Anterior vena cava (tissue), 1 donor: ENCODE measurements around the genes UNC80 and BARD1.

DNA sequence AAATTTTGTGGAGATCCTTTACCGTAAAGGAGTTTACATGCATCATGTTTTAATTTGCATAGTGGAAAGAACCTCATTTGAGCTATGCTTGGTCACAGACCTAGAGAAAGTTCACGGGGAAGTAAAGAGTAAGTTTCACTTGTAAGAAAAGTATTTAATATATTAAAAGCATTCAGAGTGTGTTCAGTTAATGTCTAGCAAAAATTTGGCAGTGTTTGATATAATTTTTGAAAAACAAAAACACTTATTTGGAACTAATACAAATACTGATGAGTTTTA lies 45.3 kb downstream of the PIKFYVE start:
- PRO-cap: no peak

GRCh38 chr2:208352999-208353527 lies 53.5 kb upstream of the PTH2R start:
- PRO-cap: no peak

DNA sequence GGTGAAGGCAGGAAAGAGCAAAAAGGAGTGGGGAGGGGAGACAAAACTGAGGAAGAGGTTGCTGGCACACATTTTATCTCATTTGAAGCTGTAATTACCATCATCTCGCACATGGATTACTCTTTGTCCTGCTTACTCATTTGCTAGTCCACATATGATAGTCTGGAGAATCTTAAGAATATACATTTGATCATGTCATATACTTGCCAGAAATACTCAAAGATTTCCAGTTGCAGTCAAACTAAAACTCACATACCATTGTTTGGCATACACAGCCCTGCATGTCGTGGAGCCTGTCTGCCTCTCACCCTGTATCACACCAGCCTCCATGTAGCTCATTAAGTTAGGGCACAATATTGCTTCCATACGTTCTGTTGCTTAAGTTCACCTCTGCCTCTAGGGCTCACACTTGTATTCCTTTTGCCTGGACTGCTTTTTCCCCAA lies 82.9 kb downstream of the PTH2R start:
- PRO-cap: no peak

GRCh38 chr2:209301390-209301984 lies 122.4 kb upstream of the MAP2 start:
- PRO-cap: no peak

DNA sequence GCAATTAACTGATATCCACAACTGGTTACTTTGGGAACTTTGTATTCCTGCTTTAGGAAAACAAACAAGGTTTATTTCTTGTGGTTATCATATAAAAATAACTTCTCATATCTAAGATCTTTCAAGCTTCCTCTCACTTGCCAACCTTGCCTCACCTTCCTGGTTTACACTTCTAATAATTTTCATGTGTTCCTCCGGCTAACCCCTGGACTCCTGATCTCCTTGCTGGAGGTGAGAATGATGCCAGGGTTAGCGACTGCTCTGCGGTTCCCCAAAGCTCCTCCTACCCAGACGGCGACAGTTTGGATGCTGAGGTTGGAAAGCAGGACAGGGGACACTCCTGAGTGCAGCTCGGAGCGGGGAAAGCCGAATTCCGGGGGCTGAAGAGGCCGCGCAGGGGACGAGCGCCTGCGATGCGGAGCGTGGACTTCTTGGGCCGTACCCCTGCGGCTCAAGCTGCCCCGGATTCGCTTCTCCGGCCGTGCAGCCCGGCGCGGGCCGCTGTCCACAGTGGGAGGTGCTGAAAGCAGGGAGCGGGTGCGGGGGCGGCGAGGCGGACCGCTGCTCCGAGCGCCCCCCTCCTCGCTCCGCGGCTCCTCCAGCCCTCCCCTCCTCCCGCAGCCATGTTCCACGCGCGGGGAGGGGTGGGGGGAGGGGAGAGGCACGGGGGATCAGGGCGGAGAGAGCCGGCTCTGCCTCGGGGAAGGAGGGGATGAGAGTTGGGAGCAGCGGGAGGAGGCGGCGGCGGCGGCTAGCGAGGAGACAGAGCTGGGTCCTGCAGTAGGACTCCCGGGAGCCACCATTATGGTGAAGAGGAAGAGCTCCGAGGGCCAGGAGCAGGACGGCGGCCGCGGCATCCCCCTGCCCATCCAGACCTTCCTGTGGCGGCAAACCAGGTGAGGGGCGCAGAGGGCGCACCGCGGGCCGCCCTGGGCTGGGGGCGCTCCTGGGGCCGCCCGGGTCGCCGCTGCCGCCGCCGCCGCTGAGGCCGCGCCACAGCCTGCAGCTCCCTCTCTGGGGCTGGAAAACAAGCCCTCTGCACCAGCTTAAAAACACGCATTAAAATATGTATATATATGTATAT lies at the start of gene UNC80:
Gene UNC80, plus strand, starts transcription at position 564 of the 1,084 bp plus-strand sequence.
- PRO-cap: no peak

GRCh38 chr2:209772353-209772740 lies 715 bp downstream of the UNC80 start:
- PRO-cap: no peak

- PRO-cap: no peak
These were observed 15.1 kb upstream of the CPS1 start for GRCh38 chr2:210541176-210541879.

DNA sequence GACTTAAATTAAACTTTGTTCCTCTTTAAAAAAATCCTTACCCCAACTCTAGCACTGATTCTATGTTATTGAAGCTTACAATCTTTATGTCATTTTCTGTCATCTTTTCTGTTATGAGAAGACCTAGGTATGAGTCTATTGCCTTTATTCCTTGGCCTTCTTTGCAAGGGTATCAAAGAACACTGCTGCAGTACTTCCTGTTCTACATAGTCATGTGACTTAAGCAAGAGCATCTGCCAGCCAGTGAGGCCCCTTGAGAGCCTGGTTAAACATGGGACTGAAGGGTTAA lies 928 bp upstream of the CPS1 start:
- PRO-cap: no peak

- PRO-cap: no peak
These were observed 28.5 kb downstream of the CPS1 start for GRCh38 chr2:210584783-210585319.

DNA sequence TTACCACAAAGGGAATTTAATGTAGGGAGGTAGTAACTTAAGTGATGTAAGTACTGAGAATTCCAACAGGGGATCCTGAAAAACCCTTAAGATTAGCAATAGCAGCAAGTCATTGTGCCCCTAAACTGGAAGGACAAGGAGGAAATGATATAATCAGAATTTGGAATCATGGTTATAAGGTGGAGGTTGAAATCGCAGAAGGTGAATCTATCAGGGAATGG lies 529.9 kb downstream of the CPS1 start:
- PRO-cap: no peak

DNA sequence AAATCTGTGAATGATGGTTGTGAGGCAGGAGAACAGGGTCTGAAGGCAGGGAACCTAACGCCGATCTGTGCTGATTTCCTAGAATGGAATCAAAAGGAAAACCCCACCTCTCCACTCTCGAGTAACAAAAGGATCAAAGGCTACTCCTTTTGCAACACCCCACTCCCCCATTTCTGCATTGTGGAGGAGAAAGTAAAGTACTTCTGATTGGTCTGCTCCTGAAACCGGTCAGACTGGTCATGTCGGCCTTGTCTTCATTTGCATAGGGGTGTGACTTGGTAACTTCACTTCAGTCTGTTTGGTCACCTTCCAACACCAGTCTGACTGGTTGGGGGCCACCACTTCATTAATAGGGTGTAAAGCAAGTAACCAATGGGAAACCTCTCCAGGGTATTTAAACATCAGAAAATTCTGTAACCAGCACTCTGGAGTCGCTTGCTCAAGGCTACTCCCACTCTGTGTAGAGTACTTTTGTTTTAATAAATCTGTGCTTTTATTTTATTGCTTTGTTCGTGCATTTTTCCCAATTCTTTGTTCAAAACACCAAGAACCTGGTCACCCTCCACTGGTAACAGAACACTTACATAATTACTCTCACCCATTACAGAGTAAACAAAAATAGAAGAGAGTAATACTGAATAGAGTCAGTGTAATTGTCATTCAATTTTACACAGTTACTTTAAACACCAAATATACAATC lies 771.8 kb downstream of the ERBB4 start:
- PRO-cap: no peak

- PRO-cap: no peak
These were observed 248.1 kb downstream of the IKZF2 start for GRCh38 chr2:212903194-212903780.

DNA sequence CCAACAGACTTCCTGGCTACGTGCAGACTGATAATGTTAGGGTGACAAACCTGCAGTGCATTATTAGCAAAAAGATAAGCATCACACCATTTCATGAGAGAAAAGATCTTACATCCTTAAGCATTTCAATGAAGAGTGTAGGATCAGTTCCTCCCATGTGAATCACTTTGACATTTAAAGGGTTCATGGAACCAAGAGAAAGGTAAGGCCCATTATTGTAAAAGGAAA lies 246.0 kb downstream of the IKZF2 start:
- PRO-cap: no peak

GRCh38 chr2:213002858-213003222 lies 148.6 kb downstream of the IKZF2 start:
- PRO-cap: no peak

GRCh38 chr2:213098448-213099074 lies 52.9 kb downstream of the IKZF2 start:
- PRO-cap: no peak

- PRO-cap: no peak
These were observed 56.8 kb upstream of the SPAG16 start for GRCh38 chr2:213227253-213228001.

DNA sequence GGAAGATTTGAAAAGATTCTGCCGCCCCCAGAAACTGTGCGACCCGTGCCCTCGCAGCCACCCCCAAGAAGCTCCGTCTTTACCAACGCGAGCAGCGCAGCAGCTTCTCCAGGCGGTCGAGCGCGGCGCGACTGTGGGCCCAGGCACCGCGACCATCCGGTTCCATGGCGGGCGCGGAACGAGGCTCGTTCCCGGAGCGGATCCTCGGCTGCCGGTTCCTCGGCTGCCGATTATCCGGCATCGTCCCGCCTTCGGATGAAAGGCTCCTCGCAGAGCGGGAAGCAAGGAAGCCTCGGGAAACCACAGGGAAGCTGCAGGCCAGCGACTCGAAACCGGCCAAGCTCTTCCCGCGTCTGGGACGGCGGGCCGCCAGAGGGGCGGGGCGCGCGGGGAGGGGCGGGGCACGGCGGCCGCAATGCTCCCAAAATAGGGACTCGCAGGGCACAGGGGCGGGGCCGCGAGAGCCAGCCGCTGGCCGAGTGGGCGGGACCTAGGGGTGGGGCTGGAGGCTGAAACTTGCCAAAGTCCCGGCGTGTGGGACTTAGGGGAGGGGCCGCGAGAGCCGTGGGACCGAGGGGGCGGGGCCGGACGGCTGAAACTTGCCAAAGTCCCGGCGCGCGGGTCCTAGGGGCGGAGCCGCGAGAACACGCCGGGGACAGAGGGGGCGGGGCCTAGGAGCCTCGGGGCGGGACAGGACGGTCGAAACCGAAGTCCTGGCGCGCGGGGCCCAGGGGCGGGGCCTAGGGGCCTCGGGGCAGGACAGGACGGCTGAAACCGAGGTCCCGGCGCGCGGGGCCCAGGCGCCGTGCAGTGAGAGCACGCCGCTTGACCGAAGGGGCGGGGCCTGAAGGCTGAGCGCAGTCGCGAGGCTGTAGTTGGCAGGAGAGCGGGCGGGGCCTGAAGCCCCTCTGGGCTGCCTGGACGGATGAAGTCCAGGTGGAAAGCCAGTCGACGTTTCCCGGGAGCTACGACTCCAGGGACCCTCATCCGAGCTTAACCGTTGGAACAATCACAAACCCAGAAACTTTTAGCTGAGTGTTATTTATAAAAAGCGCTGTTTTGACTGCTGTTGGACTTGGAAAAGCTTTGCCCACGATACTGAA lies at the start of gene BARD1:
Gene BARD1, minus strand, starts transcription at position 355 of the 1,103 bp plus-strand sequence.
- PRO-cap: bidirectional peak, plus-strand start at position 548 of the sequence, minus-strand start at position 334 of the sequence; unidirectional peak, plus-strand start at position 799 of the sequence

DNA sequence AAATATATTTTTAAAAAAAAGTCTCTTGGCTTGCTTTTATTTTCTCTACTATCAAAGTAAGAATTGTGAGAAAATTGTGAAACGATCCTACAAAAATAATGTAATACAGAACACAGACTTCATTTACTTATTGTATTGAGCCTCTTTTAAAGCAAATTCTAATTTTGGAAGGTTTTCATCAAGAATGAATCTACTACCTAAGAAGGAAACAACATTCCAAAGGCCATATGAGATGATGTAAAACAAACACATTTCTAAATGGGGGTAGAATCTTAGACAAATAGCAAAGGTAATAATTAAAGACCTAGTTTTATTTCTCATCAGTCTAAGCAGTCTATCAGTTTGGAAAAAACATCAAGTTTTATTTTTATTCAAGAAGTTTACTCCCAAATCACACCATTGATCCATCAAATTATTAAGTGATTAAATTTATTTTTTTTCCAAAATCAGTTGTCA lies 20.6 kb downstream of the FN1 start:
- PRO-cap: no peak

DNA sequence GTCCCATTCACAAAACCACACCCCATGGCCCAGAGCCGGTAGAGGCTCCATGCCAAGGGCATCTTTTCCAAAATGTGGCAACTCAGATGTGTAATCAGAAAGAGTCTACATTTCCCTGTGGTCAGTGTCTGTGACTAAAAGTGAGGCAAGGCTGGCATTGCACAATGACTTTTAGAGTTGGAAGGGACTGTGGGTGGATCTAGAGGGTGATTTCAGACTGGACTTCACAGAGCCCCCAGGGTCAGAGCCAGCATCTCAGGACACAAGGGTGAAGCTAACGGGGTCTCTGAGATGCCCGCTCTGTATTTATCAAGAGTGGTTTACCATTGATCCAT lies 113.0 kb downstream of the MREG start:
- PRO-cap: no peak

DNA sequence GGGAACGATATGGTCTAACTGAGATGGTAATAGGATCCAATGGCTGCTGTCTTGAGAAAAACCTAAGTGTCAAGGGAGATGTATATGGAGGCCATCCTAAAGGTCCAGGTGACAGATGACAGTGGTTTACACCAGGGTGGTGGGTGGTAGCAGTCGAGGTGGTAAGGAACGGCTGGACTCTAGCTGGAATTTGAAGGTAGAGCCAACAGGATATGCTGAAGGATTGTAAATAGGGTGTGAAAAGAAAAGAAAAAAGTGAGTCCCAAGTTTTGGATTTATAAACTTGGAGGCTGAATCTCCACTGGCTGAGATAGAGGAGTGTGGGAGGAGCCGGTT lies 2.2 kb upstream of the MREG start:
- PRO-cap: unidirectional peak, minus-strand start at position 181 of the sequence